Cardiac septum (tissue), 1 donor: ENCODE data around the genes KRTAP20-4, KRTAP19-8 and CFAP298.

- PRO-cap: no peak
These were observed at the start of gene KRTAP20-4 for GRCh38 chr21:30620453-30620815. TSS of gene KRTAP20-4 (plus strand) at chr21:30620627.

DNA sequence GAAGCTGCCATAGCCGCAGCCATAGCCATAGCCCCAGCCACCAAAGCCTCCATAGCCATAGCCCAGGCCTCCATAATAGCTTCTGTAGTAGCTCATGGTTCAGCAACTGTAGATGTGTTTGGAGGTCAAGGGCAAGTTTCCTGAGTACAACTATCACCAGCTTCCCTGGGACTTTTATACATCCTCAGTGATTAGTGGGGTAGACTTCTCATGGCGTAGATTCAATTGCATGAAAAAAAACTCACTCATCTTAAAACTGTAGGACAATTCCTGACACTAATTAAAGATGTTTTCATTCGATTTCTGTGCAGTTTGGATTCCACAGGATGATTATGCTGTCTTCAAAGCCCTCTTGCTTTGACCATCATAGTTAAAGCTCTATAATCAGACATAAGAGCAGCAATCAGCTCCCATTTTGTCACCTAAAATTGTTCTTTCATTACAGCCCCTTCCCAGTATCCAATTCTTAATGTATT, at the start of gene KRTAP19-8:
KRTAP19-8 (minus strand) TSS at position 129 of the 476 bp plus-strand sequence.
- PRO-cap: no peak

DNA sequence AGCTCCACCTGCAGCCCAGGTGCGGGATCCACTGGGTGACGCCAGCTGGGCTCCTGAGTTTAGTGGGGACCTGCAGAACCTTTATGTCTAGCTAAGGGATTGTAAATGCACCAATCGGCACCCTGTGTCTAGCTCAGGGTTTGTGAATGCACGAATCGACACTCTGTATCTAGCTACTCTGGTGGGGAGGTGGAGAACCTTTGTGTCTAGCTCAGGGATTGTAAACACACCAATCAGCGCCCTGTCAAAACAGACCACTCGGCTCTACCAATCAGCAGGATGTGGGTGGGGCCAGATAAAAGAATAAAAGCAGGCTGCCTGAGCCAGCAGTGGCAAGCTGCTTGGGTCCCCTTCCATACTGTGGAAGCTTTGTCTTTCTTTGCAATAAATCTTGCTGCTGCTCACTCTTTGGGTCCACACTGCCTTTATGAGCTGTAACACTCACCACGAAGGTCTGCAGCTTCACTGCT, 4.9 kb upstream of the SOD1 start:
- PRO-cap: unidirectional peak, plus-strand start at position 335 of the sequence

- PRO-cap: no peak
These were observed 1.6 kb downstream of the SCAF4 start for GRCh38 chr21:31730433-31730677.

GRCh38 chr21:31873180-31873696, 418 bp downstream of the HUNK start:
- PRO-cap: unidirectional peak, plus-strand start at chr21:31873241

GRCh38 chr21:31897223-31897975, 24.6 kb downstream of the HUNK start:
- PRO-cap: no peak

DNA sequence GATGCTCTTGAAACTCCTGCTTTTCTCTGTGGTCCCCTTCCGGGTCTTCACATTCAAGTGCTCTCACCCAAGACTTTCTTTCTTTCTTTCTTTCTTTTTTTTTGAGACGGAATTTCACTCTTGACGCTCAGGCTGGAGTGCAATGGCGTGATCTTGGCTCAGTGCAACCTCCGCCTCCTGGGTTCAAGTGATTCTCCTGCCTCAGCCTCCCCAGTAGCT, 85.3 kb downstream of the HUNK start:
- PRO-cap: no peak

DNA sequence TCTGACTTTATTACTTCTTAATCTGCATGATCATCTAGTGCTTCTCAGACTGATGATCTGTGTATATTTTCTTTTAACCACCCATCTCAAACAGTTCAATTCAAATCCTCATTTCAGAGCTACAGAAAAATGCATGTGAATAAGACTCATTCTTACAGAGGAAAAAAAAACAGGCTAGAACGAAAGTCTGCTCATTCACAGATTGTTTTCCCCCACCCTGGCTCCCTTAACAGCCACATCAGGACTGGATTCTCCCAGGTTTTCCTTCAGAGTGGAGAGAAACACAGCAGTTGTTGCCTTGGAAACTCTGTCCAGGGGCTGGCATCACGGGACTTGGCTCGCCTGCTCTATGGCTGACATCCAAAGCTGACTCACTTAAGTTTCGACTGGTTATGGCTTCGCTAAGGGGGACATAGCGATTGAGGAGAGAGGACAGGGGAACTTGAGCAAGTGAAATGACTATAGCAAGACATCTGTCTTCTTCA, 22.1 kb downstream of the MIS18A start:
- PRO-cap: no peak

DNA sequence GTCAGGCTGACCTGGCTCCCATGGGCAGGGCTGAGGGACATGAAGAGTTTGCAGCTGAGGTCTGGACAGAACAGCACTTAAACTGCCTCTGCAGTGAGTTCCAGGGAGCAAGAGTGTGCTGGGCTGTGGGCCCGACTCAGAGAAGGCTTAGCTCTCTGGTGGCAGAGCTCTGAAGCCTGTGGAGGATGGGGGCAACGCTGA, 42.4 kb downstream of the URB1 start:
- PRO-cap: no peak

DNA sequence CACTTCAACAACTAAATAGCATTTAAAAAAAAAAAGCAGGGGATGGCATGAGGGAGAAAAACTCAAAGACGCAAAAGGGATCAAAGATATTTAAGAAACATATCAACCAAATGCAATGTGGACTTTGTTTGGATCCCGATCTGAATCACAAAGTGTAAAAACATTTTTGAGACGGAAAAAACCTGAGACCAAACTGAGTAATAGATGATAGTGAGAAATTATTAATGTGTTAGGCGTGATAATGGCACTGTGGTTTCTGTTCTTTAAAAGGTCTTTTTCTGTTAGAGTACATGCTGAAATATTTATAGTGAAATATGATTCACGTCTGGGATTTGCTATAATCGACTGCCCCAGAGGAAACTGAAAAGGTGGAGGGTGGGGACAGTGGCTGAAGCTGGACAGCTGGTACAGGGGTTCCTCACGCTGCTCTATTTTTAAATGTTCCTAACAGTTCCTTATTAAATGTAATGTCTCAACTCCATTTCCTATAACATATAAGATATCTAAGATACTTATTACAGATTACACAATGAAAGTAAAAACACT, 11.3 kb downstream of the URB1 start:
- PRO-cap: no peak

DNA sequence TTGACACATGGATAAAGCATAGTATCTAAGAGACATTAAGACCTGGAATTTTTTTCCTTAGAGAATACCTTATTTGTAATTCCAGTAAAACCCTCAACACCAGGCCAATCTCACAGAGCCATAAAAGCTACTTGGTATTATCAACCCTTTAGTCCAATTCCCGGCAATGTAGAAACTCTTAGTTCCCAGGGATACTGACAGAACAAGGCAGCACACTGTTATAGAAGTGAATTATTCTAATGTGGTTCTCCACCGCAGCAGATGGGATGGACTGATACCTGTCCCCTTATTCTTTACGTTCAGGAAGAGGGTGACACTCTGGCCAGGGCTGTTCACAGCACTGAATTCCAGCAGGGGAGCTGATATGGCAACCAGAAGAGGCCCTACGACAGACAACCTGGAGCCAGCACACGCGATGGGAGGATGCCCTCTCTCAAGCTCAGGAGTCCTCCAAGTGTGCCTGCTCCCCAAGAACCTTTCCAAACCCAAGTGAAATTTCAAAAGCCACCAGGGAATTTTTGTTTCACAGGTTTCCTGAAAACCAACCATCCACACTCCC, 10.4 kb downstream of the URB1 start:
- PRO-cap: no peak

- PRO-cap: no peak
These were observed 3.5 kb downstream of the URB1 start for GRCh38 chr21:32389263-32389776.

- PRO-cap: bidirectional peak, plus-strand start at chr21:32612486, minus-strand start at chr21:32612374; bidirectional peak, plus-strand start at chr21:32612889, minus-strand start at chr21:32612707
These were observed at the start of gene CFAP298 for GRCh38 chr21:32612093-32613026. TSS of gene CFAP298 (minus strand) at chr21:32612377.

- PRO-cap: no peak
These were observed 27.3 kb upstream of the CFAP298 start for GRCh38 chr21:32639428-32639961.

DNA sequence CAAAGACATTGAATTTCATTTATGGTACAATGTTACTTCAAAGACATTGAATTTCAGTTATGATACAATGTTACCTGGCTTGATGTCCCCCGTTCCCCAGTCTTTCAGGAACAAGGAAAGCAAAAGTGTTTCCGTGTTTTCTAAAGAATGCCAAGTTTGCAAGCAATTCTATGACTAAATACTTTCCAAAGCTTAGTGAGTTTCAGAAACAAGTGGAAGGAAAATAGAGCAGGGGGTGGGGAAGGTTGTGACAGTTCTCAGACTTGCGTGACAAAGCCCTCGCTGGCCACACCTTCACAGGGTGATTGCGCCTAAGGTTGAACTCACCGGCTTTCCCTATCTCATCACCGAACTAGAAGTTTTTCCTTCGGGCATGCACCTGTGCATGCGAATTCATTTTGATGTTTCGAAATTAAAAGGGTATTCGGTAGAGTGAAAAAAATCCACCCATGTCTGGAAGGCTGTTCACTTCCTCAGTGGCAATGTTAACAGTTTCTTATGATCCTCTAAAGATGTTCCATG, 930 bp upstream of the PAXBP1 start:
- PRO-cap: no peak

GRCh38 chr21:33233440-33233948, 3.8 kb downstream of the IFNAR2 start:
- PRO-cap: no peak

- PRO-cap: unidirectional peak, minus-strand start at chr21:33287230
These were observed 20.8 kb downstream of the IL10RB start for GRCh38 chr21:33286746-33287540.

DNA sequence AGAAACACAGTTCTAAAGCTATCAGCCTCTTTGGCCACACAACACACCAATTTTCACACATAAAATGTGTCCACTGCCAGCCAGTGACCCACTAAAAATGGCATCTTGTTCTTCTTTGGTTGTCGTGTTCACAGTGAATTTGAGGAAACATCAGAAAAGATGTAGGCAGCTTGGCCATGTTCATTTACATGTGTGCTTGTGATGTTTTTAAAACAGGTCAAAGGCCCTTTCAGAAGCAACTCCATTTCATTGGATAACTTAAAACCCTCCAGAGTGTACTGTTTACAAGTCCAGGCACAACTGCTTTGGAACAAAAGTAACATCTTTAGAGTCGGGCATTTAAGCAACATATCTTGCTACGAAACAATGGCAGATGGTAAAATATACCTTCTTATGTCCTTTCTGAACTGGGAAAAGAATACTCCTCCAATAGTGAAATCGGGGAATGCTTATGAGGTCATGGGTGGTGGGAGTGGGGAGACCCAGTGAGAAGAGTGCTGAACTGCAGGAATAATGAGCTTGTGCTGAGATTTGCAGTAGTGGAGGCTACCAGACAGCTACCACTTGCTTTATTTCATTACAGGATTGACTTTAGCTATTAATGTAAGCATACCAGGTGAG, 28.9 kb downstream of the IFNGR2 start:
- PRO-cap: no peak

DNA sequence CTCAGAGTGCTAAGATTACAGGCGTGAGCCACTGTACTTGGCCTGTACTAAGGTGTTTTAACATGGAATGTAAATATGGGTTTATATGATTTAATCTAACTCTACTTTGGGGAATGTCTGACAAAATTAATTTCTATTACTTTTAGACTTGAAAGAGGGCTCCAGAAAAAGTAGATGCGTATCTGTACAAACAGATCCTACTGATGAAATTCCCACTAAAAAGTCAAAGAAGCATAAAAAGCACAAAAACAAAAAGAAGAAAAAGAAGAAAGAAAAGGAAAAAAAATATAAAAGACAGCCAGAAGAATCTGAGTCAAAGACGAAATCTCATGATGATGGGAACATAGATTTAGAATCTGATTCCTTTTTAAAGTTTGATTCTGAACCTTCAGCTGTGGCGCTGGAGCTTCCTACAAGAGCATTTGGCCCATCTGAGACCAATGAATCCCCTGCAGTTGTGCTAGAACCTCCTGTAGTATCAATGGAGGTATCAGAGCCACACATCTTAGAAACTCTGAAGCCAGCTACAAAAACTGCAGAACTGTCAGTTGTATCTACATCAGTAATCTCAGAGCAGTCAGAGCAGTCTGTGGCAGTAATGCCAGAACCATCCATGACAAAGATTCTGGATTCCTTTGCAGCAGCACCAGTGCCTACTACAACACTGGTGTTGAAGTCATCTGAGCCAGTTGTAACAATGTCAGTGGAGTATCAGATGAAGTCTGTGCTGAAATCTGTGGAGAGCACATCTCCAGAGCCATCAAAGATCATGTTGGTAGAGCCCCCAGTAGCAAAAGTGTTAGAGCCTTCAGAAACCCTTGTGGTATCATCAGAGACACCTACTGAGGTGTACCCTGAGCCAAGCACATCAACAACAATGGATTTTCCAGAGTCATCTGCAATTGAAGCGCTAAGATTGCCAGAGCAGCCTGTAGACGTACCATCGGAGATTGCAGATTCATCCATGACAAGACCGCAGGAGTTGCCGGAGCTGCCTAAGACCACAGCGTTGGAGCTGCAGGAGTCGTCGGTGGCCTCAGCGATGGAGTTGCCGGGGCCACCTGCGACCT, 6.8 kb downstream of the SON start:
- PRO-cap: no peak

DNA sequence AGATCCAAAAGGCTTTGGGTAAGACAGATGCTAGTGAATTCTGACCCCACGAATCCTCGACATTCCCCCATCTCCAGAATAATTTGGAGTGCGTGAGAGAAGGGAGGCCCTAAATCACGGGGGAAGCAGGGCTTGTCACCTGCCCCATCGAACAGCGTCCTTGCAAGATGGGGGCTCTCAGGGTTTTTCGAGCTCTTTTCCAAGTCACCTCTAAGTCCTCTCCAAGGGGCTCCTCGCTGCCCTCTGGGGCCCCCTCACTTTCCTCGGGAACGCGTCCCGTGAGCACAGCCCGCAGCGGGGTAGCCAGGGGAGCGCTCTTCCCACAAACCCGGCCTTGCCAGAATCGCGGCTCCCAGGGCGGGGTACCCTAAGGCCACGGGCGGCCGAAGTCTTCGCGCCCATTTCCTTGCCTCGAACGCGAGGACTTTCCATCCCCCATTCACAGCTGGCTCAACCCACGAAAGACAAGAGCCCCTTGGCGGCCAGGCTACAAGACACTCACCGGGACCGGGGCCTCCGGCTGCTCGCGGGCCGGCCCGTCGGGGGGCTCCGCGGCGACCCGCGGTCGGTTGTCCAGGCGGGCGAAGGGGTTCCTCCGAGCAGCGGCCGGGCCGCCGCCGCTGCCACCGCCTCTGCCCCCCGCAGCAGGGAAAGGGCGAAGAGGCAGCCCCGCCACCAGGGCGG, 523 bp downstream of the DONSON start:
- PRO-cap: no peak